Measurements from ENCODE around the genes RTN1 and HIF1A.

DNA sequence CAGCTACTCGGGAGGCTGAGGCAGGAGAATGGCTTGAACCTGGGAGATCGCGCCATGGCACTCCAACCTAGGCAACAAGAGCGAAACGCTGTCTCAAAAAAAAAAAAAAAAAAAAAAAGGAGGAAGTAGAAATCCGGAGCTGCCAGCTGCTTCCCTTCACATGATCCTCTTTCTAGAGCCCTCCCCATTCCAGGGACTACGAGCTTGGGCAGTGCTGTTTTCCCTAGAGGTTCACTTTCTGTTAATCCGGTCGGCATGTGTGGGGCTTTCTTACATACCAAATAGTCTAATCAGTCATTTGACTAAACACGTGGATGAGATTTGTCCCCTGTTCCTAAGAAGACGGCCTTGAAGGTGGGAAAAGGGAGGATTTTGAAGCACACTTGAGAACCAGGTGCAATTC, 6.5 kb upstream of the CCDC175 start:
- PRO-cap = no peak

- PRO-cap = unidirectional peak, minus-strand start at chr14:59870768
Observed at GRCh38 chr14:59870208-59871297, at the start of gene RTN1. TSS of gene RTN1 (minus strand) at chr14:59870776.

GRCh38 chr14:59952115-59952652, 81.6 kb upstream of the RTN1 start:
- PRO-cap = no peak

GRCh38 chr14:60138457-60139281, 26.5 kb downstream of the DHRS7 start:
- PRO-cap = no peak

GRCh38 chr14:60514271-60515308, 5.6 kb downstream of the SIX6 start:
- PRO-cap = no peak

GRCh38 chr14:60645730-60646630, 3.3 kb downstream of the SIX1 start:
- PRO-cap = no peak

GRCh38 chr14:60722617-60722871, 1.6 kb downstream of the SIX4 start:
- PRO-cap = no peak

DNA sequence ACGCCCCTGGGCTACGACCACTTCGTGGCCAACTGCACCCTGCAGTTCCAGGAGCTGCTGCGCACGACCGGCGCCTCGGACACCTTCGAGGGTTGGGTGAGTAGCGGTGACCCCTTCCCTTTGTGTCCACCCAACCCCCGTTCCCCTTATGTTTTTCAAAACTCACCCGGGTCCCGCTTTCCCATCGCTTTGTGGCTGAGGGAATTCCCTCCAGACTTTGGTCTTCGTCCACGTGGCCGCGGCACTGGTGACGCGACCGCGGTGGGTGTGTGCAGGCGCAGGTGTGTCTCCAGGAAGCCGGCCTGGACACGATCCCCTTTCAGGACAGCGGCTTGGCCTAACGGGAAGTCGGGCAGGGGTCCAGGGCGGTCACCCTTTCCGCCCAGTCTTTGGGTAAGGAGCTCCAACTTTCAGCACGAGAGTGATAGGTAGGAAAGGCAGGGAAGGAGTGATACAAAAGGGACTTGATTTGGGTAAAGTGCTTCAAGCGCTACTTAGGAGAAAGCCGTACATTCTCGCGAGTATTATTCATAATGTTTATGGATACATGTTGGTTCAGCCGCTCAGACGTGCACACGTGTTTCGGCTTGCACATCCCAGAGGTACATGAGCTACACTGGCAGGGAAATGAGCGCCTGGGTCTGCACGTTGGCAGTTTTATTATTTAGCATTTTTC, 1.1 kb downstream of the PRKCH start:
- PRO-cap = no peak

- PRO-cap = no peak
Observed at GRCh38 chr14:61341190-61341668, 19.9 kb downstream of the PRKCH start.

GRCh38 chr14:61451464-61451899, 130.1 kb downstream of the PRKCH start:
- PRO-cap = no peak

DNA sequence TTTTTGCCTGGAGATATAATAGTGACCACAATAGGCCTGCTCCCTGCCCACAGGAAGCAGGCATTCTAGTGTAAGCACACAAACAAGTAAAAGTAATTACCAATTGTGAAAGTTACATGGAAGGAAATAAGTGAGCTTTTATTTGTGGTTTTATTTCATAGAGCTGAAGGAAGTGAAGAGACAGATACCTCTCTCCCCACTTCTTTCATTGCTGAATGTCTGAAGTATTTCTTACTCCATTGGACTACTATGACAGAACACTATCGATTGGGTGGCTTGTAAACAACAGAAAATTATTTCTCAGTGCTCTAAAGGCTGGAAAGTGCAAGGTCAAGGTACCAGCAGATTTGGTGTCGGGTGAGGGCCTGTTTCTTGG, 183.5 kb downstream of the PRKCH start:
- PRO-cap = no peak

GRCh38 chr14:61512011-61512402, 183.3 kb upstream of the HIF1A start:
- PRO-cap = no peak

DNA sequence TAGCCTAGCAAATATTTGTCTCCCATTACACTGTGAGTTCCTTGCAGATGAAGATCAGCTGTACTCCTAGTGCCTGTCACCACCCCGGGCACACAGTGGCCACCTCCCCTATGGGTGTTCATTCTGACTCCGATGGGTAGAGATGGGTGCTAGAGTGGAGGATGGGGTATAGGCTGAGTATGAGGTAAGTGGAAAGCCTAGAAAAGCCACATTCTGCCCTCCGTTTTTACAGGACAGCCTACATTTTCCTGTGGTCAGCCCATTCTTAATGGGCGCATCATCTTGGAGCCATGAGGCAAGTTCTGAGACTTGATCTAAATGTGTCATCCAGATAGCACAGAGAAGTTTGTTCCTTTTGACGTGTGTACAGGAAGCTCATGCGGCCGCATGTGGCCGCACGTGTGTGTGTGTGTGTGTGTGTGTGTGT, 166.7 kb upstream of the HIF1A start:
- PRO-cap = no peak

DNA sequence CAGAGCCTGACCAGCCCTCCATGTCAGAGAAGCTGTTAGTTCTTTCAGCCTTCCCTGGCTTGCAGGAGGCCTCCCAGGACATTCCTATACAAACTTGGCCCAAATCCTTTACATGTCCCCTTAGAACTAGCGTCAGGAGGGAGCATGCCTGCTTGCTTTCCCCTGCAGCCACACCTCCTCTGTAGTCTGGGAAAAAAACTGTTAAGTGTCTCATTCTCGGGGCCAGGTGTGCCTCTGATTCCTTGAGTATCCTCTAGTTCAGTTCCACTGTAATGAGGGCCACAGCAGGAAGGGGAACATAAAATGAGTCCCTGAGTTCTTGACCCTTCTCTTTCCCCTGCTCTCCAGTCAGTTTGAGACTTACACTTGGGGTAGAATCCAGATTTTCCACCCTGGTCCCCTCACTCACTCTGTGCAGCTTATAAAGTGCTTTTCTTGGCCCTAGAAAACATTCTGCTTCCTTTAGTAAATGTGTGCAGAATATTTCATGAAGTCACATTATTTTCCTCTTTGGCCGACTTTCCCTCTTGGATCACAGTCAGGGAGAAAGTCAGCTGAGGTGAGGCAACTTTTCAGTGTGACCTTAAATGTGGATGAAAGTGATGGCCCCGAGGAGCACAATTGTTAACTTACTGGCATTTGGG, 152.1 kb upstream of the HIF1A start:
- PRO-cap = no peak

- PRO-cap = no peak
Observed at GRCh38 chr14:61588363-61588809, 106.9 kb upstream of the HIF1A start.

- PRO-cap = bidirectional peak, plus-strand start at chr14:61695531, minus-strand start at chr14:61695224; bidirectional peak, plus-strand start at chr14:61696289, minus-strand start at chr14:61696031
Observed at GRCh38 chr14:61695376-61696470, at the start of gene HIF1A. TSS of gene HIF1A (plus strand) at chr14:61695513.

DNA sequence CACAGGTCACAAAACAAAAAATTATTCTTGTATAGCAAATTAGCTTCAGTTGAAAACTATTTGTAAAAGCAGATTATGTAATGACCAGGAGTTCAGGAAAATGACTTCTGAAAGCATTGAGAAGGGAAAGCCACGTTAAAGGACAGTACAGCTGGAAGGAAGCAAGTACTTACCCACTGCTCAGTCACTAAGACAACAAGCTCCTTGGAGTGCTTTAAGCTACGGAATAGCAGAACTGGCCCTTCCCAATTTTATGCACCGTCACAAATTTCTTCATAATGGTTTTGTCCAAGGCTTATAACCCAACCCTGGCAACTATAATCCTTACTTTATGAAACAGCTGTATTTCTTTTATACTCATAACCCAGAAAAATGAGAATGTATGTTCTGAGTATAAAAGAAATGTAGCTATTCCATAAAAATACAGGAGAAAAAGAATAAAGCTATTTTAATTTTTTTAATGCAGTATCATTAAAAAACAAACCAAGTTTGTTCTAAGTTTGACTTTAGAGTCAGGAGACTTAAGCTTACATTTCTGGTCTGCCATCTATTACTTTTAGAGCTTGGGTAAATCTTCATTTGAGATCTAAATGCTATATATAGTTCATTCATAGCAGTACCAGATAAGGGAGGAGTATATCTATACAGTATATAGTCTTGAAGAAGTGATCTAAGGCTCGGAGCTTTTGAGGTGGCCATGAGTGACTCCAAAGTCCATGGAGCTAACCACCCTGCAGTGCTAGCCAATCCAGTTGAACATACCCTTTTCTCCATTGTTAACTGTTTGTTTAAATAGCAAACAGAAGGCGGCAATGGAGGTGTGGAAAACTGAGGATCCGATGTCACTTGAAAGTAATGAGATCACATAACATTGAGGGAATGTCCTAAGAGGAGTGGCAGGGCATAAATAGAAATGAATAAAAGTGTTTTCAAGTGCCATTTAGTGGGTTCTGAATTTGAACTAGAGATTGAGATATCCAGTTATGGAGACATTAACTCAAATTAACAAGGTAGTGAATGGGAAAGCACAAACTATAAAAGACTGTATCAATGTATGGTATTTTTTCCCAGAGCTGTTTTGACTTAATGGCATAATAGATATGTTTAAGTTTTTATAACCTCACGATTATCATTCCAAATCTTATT, 12.6 kb upstream of the SNAPC1 start:
- PRO-cap = unidirectional peak, minus-strand start at position 189 of the sequence

- PRO-cap = no peak
Observed at GRCh38 chr14:63177783-63178363, 26.4 kb upstream of the RHOJ start.

- PRO-cap = no peak
Observed at GRCh38 chr14:63542378-63542844, 766 bp downstream of the PPP2R5E start.

GRCh38 chr14:63726494-63726905, 1.4 kb downstream of the SGPP1 start:
- PRO-cap = unidirectional peak, plus-strand start at chr14:63726849